Psoas muscle (tissue), 2 donors: ENCODE measurements around the genes CDKN2A, CAAP1, EQTN and TMEM215.

DNA sequence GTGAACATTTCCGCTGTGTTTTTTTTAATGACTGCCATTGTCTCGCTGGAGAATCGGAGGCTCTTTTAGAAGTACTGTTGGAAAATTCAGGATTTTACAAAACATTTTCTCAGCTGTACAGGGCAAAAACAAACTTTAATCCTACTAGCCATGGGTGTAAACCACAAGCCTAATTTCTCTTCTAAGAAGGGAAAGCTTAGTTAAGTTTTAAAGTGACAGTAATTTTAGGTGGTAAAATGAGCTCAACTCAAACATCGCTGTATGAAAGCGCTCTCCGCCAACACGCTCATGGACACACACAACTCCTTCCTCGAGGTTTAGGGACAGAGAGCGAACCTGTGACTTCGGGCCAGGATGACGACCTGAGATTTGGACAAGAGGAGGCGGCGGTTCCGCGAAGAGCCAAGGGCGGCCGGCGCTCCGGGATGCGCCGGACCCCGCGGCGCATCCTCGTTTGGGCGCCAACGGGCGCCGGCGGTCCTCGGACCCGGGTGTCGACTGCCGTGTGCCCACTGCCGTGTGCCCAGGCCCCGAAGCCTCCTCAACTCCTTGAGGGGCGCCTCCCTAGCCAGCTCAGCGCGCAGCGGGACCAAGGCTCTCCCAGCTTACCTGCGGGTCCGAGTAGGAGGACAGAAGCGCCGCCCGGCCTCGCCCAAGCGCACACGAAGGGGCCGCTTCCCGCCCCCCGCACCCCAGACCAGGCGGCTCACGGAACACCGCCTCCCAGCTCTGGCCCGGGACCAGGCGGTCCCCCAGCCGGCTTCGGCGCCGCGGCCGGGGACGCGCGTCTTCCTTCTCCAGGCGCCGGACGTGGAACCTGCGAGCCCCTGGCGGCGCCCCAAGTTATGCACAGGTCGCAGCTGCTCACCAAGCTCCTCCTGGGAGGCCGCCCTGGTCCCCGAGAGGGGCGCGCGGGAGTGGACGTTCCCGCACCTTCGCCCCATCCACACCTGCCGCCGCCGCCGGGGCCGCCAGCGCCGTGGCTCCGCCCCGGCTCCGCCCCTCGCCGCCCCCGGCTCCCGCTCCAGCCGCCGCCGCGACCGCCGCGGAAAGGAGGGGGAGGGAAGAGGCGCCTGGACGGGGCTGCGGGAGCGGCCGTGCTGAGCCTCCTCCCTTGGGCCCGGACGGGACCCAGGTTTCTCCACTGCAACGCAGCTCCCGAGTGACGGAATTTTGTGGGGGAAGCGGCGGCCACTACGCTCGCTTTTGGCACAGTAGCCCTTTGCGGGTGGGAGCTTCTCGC, 77.2 kb upstream of the IFNE start:
- PRO-cap, 2 experiments = no peak in any of the 2 experiments

DNA sequence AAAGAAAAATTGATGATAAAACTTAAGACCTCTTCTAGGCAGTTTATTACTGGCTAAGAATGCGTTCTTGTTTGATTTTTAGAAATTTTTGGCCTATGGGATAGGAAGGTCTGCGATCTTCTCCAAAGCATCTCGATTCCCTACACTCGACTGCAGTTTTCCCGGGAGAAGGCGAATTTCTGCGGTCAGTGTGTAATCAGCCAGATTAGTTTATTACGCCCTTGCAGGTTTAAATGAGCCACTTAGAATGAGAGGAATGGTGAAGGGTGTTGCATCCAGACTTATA, 1.2 kb downstream of the MTAP start:
- PRO-cap, 2 experiments = no peak in any of the 2 experiments

DNA sequence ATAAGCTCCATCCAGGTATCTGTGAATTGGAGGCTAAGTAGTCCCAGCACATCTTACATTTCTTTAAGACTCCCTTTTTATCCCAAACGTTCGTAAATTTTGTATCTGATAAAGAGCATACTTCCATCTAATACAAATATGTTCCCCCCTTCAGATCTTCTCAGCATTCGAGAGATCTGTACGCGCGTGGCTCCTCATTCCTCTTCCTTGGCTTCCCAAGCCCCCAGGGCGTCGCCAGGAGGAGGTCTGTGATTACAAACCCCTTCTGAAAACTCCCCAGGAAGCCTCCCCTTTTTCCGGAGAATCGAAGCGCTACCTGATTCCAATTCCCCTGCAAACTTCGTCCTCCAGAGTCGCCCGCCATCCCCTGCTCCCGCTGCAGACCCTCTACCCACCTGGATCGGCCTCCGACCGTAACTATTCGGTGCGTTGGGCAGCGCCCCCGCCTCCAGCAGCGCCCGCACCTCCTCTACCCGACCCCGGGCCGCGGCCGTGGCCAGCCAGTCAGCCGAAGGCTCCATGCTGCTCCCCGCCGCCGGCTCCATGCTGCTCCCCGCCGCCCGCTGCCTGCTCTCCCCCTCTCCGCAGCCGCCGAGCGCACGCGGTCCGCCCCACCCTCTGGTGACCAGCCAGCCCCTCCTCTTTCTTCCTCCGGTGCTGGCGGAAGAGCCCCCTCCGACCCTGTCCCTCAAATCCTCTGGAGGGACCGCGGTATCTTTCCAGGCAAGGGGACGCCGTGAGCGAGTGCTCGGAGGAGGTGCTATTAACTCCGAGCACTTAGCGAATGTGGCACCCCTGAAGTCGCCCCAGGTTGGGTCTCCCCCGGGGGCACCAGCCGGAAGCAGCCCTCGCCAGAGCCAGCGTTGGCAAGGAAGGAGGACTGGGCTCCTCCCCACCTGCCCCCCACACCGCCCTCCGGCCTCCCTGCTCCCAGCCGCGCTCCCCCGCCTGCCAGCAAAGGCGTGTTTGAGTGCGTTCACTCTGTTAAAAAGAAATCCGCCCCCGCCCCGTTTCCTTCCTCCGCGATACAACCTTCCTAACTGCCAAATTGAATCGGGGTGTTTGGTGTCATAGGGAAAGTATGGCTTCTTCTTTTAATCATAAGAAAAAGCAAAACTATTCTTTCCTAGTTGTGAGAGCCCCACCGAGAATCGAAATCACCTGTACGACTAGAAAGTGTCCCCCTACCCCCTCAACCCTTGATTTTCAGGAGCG, at the start of gene CDKN2A:
CDKN2A (minus strand) TSS at position 575 of the 1,215 bp plus-strand sequence.
- PRO-cap, 2 experiments = no peak in any of the 2 experiments

DNA sequence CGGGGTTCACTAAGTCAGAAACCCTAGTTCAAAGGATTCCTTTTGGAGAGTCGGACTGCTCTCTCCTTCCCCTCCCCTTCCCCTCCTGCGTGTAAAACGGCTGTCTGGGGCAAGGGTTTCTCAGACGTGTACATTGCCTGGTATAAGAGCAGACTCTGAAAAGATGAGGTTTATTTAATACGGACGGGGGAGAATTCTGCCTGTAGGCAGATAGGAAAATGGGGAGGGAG, 756 bp upstream of the CDKN2A start:
- PRO-cap, 2 experiments = no peak in any of the 2 experiments

- PRO-cap, 2 experiments = no peak in any of the 2 experiments
These were observed 24.2 kb upstream of the ELAVL2 start for GRCh38 chr9:23850048-23850913.

GRCh38 chr9:23850914-23851462, 24.9 kb upstream of the ELAVL2 start:
- PRO-cap, 2 experiments = no peak in any of the 2 experiments

GRCh38 chr9:26892071-26893117, at the start of gene CAAP1:
Gene CAAP1, minus strand, starts transcription at chr9:26892802.
- PRO-cap, 2 experiments = peak in 2 of 2 experiments; most common plus-strand start chr9:26892885 (in 2); most common minus-strand start chr9:26892348 (in 1)

- PRO-cap, 2 experiments = no peak in any of the 2 experiments
These were observed 30.3 kb upstream of the TEK start for GRCh38 chr9:27078662-27079097.

GRCh38 chr9:27192466-27192828, 83.4 kb downstream of the TEK start:
- PRO-cap, 2 experiments = no peak in any of the 2 experiments

- PRO-cap, 2 experiments = no peak in any of the 2 experiments
These were observed at the start of gene EQTN for GRCh38 chr9:27297026-27297460. Gene EQTN, minus strand, starts transcription at chr9:27297150.

- PRO-cap, 2 experiments = no peak in any of the 2 experiments
These were observed 44.0 kb upstream of the EQTN start for GRCh38 chr9:27340807-27341454.

GRCh38 chr9:27369510-27370462, 72.8 kb upstream of the EQTN start:
- PRO-cap, 2 experiments = no peak in any of the 2 experiments

GRCh38 chr9:27525957-27526417, 1.9 kb downstream of the IFNK start:
- PRO-cap, 2 experiments = no peak in any of the 2 experiments

DNA sequence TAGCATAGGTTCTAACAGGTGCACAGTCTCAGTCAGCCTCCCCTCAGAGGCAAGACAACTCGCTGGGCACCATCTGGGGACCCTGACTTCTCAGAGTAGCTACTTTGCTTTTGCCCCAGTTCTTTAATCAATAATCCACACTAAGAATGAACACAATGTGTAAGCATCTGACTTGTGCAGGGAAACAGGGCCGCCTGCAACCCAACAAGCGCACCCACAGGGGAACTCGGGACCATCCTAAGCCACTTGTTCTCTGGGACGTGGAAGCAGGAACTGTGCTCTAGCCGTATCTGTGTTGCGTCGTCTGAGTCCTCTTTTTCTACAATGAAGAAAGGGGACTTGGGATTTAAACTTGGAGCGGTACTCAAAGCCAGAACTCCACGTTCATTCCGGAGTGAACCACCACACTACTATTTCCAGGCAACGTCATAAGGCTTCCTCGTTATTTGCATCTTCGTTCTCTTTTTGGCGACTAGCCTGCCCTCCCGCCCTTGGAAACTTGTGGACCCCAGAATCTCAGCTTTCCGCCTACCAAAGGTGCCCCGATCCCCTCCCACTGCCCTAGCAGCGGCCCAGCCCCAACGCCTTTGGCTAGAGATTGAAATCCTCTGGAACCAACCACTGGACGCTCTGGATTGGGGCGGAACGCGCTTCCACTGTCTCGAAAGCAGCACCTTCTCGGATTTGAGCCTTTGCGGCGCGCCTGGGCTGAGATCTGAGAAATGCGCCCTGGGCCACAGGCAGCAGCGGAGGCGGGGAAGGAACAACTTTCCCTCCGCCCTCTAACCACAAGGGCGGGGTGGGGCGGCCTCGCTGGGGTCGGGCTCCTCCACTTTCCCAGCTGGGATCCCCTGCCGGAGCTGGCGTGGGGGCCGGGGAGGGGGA, 1.6 kb downstream of the MOB3B start:
- PRO-cap, 2 experiments = peak in 2 of 2 experiments; most common plus-strand start position 689 of the sequence (in 1); most common minus-strand start position 687 of the sequence (in 1)

DNA sequence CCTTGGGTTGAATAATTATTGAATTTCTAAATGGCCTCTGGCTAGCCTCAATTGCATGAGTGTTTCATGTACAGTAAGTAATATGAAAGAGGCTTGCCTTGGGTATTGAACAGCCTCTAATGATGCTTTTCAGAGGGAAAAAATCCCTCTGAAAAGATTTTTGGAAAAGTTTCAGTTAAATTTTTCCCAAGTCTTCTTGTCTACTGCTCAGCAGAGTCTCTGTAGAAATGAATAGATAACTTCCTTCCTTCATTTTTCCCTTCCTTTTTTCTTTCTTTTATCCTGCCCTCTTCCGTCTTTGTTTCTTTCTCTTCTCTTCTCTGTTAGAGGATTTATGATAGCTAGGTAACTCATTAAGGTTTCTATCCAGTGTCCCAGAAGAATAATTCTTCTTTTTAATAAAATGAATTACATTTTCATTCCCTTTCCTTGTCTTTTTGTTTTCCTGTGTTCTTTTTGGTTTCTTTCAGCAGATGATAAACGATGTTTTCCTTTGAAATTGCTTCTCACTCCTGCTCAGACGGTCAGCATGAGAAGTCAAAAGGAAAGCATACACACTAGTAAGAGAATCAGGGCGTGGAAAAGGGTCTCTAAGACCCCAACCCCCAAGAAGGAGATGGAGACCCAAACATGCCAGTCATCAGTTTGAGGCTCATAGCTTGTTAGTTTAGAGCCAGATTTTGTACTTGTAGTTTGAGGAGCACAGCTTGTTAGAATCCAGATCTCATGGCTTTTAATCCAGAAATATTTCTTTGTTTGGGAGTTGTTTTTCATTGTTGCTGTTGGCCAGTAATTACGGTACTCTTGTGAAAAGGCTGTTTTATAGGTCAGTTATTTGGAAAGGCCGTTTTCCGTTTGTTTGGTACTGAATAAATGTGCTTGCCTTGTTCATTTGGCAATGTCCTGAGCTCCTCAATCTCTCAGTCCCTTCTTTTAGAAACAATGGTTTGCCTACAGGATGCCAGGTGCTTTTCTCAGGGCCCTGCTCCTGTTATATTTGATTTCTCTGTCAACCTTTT, 4.2 kb upstream of the MOB3B start:
- PRO-cap, 2 experiments = no peak in any of the 2 experiments

- PRO-cap, 2 experiments = no peak in any of the 2 experiments
These were observed 291.9 kb upstream of the C9orf72 start for GRCh38 chr9:27865167-27865502.

- PRO-cap, 2 experiments = no peak in any of the 2 experiments
These were observed 379.9 kb upstream of the ACO1 start for GRCh38 chr9:32004634-32004941.

DNA sequence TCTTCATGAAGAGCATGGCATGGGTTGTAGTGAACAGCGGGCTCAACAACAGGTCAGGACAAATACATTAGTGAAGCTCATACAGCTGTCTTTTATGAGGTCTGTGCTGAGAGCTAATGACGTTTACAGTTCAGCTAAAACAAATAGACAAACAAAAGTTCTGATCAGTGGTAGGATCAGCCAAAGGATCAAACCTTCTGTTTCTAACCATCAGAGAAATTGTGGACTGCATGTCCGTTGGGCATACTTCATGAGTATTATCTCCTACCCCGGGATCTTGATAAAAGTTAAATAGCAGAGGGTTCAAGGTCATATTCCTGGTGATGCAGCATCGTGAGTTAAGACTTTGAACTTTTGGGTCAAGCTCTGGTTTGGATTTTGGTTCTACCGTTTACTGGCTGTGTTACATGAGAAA, 37.9 kb downstream of the ACO1 start:
- PRO-cap, 2 experiments = no peak in any of the 2 experiments

- PRO-cap, 2 experiments = no peak in any of the 2 experiments
These were observed 943 bp downstream of the RIGI start for GRCh38 chr9:32524681-32525824.

DNA sequence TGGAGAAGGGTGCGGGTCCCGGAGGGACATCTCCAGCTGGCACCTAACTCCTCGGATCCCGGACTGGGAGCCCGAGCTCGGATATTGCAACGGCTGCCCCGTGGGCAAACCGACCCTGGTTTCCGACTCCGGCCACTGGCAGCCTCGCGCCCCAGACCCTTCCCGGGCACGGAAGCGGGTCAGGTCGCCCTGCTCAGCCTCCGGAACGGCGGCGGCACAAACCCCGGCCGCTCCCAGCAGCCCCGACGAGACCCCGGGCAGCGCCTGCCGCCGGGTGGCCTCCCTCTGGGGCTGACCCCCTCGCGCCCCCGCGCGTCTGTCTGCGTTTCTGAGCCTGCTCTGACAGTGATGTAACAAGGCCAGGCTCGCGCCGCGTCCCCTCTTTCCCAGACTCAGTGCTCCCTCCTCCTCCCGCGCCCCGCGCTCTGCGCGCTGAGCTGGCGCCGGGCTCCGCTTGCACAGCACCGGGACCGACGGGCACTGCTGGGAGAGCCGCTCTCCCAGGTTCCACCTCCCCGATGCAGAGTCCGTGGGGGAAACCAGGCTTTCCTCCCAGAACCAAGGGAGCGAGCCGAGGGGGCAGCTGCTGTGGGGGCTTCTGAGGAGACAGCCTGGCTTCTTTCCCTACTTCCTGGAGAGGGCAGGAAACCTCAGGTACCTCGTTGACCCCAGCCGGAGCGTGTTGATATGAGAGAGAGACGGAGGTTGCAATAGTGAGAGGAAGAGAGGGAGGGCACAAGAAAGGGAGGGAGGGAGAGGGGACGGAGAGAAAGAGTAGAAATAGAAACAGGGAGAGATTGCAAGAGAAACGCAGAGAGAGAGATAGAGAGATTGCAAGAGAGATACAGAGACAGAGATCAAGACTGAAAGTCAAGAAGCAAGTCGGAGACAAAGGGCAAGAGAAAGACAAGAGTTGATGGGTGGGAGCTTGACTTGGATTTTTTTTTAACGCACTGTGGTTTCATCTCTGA, at the start of gene TMEM215:
TMEM215 (plus strand) TSS at position 389 of the 971 bp plus-strand sequence.
- PRO-cap, 2 experiments = no peak in any of the 2 experiments